Neural crest cell (in vitro differentiated cells): ENCODE measurements around a stretch of chr21.

GRCh38 chr21:44966614-44967161 lies 26.9 kb downstream of the SLX9 start:
- PRO-cap: no peak

GRCh38 chr21:45030650-45030975 lies 43.8 kb upstream of the ADARB1 start:
- PRO-cap: no peak

- PRO-cap: no peak
Observed at GRCh38 chr21:45110823-45111198, 36.4 kb downstream of the ADARB1 start.

DNA sequence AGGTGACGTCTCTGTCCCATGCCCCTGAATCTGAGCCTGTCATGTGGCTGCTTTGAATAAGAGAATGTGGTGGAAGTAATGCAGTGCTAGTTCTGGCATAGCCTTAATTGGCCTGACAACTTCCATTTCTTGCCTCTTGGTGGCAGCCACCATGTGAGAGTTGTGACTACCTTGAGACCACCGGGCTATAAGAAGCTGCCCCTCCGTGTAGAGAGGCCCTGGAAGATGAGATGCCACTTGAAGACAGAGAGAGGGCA lies 95.4 kb downstream of the POFUT2 start:
- PRO-cap: no peak

- PRO-cap: no peak
Observed at GRCh38 chr21:45223428-45224195, 64.1 kb downstream of the POFUT2 start.

GRCh38 chr21:45249745-45250163 lies 37.9 kb downstream of the POFUT2 start:
- PRO-cap: no peak

GRCh38 chr21:45266512-45267036 lies 21.1 kb downstream of the POFUT2 start:
- PRO-cap: no peak

DNA sequence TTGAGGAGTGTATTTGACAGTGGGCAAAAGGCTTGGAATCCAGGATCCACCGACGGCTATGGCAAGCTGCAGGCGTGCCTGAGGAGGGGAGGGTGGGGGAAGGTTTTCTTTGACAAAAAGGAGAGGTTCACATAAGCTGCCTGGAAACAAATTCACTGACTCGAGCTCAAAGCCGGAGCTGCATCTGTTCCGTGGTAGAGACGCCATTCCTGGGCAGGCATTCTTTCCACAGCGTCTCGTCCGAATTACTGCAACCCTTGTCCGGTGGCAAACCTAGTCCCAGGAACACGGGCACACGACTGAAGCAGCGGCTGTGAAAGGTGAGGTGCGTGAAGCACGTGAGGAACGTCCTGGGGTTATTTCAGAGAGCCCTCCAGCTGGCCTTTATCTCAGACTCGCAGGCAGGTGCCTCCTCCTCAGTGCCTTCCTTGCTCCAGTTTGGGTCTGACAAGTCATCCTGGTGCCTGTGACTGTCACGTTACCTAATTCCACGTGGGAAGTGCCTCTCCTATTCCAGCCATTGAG lies 9.2 kb downstream of the POFUT2 start:
- PRO-cap: no peak

- PRO-cap: no peak
Observed at GRCh38 chr21:45288220-45289083, 757 bp upstream of the POFUT2 start.

DNA sequence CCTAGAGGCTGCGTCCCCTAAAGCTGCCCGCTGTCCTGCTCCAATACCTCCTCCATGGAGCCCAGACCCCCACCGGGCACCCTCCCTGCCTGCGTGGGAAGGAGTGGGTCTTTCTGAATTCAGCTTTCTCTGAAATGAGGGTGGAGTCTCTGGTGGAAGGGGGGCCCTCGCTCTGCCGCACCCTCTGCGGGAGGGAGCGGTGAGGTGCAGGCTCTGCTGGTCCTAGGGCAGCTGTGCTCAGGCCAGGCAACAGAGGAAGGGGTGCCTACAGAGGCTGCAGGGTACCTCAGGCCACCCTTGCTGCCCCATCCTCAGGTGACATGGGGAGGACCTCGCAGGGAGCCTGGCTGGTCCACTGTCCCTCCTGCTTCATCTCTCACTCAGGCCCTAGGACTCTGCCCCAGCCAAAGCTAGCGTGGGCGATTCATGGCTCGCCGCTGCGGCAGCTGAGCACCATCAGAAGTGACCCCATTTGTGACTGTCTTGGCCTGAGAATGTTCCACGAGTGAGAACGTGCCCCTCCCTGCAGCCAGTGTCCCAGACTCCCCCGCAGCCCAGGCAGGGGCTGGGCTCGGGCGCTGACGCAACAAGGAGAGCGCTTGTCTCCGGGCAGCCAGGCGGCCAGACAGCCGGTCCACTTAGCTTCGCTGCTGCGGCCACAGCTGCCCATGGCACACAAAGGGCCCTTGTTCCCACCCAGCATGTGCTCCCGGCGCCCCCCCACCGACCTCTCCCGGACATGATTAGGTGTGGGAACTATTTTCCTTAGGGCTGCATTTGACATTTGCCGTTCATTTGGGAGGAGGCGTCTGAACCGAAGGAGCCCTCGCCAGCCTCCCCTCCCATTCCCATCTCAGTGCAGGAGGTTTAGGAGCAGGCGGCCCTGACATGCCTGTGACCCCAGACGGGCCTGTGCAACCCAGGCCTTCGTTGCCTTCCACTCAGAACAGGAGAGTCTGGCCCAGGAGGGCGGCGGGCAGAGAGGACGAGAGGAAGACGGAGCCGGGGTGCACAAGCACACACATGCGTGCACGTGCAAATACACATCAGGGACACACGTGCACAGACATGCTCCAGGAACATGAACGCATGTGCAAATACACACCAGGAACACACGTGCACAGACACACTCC lies 19.2 kb upstream of the POFUT2 start:
- PRO-cap: bidirectional peak, plus-strand start at position 602 of the sequence, minus-strand start at position 510 of the sequence

DNA sequence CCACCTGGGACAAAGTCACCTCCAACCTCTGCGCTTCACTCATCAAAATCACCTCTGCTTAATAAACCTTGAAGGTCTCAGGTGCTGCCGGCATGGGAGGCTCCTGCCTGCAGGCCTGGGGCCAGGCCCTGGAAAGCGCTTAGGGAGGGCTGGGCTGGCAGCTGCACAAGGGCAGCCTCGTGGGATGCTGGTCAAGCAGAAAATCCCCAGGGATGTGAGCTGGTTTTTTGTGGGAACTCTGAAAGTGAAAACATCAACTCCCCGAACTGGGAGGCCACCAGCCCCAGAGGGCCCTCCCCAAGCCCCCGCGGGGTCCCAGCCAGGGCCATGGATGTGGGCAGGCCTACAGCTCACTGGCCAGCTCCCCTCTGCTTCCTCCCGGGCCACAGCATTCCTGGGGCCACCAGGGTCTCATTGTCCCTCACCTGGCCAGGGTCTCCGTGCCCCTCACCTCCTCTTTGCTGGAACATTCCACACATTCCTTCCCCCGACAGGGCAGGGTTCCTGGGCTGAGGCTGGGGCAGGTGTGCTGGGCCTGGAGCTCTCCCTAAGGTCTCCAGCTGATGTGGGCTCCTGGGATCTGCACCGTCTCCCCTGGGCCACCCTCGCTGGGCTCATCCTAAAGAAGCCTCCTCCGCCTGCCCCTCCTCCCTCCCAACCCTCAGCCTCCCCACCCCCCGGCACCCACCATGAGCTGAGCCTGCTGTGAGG lies 35.9 kb upstream of the POFUT2 start:
- PRO-cap: no peak

DNA sequence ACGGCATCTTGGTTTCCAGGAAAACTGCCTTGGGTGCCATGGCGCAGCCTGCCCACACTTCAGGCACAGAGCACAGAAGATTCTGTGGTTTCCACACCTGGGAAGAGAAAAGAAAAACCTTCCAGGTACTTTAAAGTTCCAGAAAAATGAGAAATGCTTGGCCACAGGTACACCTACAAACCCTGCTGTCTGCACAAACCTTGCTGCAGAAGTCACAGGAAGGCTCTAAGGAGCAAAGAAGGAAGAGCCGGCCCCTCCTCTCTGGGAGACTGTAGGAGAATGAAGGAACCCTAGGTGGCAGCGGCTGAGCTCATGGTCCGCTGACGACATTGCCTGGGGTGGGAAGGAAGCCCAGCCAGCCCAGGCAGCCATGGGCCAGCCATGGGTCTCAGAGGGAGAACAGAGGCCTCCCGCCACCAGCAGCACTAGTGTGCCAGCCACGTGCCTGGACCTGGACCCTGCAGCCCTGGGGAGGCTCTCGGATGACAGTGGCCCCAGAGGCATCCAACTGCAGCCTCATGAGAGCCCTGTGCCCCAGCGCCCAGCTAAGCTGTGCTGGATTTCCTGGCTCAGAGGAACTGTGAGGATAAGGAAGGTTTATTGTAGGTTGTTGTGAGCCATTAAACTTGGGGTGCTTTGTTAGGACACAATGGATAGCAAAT lies 49.1 kb upstream of the POFUT2 start:
- PRO-cap: no peak

DNA sequence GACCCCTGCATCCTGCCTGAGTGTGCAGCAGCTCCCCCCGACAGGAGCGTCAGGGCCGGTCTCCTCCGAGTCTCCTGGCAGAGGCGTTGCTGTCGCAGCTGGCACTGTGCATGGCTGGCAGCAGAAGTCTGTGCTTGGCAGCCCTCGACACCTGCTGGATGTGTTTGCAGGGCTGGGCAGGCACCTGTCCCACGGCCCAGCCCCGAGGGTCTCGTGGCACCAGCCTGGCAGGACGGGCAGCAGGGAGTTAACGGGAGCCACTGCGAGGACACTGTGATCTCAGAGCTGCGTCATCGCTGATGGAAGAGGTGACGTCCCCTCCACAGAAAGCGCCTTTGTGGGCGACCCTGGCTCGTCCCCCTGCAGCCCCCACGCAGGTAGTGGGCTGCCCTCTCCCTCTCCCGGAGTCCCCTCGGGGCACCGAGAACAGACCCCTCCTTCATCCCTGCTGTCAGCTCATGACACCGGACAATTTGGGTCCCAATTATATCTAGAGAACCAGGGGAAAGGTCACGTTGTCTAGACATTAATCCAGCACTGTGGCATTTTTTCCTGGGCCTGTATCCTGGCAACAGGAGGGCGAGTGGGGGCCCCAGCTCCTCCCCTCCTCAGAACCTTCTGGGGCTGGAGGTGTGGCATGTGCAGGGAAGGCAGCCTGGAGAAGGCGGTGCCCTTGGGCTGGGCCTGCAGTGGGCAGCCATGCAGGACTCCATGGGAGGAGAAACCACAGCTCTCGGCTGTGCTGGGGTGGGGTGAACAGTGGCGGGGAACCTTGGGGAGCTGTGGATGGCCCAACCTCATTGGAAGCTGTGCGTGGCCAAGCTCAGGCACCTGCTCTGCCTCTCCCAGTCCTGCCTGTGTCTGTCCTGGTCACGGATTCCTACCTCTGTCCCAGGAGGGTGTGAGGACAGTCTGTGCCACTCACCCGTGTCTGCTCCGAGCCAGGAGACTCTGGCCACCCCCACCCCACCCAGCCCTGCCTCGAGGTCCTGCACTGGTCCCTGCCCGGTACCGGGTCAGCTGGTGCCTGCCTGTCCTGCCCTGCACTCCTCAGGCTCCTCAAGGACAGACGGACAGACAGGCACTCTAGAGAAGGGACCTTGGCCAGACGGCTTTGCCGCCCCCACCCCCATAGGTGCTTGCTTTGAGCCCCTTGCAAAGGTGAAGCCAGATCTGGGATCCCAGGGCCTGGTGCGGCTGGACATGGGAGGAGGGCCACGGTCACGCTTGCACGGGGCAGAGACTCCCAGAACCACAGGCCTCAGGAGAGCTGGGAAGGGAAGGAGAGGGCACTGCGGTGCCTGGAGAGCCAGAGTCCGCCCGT lies 15.6 kb downstream of the COL18A1 start:
- PRO-cap: no peak

GRCh38 chr21:45449381-45450294 lies 44.7 kb downstream of the COL18A1 start:
- PRO-cap: no peak

- PRO-cap: no peak
Observed at GRCh38 chr21:45474247-45475172, 67.7 kb downstream of the SLC19A1 start.

- PRO-cap: no peak
Observed at GRCh38 chr21:45475173-45475768, 67.0 kb downstream of the SLC19A1 start.

GRCh38 chr21:45477961-45478931 lies 64.0 kb downstream of the SLC19A1 start:
- PRO-cap: no peak

DNA sequence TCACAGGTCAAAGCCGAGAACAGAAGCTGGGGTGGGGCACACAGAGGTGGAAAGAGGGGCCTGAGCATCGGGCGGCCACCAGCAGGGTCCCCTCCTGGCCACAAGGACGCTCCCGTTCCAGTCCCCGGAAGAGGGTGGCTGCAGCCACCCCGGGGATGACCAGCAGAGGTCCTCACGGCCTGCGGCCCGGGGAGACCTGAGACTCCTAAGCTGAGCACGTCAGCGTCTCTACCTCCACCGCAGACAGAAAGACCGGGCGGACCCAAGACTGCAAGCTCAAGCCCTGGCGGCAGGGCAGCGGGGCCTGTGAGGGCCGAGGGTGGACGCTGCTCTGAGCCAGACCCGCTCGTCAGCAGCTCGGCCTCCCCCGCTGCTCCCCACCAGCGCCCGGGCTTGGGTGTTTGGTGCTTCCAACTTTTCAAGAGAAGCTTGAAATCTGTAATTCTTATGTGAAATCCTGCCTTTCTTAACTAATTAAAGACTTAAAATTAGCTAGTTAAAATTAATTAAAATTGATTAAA lies 13.9 kb upstream of the SLC19A1 start:
- PRO-cap: bidirectional peak, plus-strand start at position 242 of the sequence, minus-strand start at position 122 of the sequence

- PRO-cap: no peak
Observed at GRCh38 chr21:45976591-45977151, 4.9 kb upstream of the COL6A1 start.

- PRO-cap: no peak
Observed at GRCh38 chr21:45986905-45987285, 5.3 kb downstream of the COL6A1 start.